HT-29 (cell line): ENCODE measurements around the genes C4orf36 and MEPE.

- RAMPAGE, long total RNA = no peak
Measured at GRCh38 chr4:85931111-85931563, 428.7 kb downstream of the MAPK10 start.

GRCh38 chr4:86892290-86892909 is at the start of gene C4orf36:
TSS of gene C4orf36 (minus strand) at chr4:86892422.
- RAMPAGE, long total RNA = no peak

DNA sequence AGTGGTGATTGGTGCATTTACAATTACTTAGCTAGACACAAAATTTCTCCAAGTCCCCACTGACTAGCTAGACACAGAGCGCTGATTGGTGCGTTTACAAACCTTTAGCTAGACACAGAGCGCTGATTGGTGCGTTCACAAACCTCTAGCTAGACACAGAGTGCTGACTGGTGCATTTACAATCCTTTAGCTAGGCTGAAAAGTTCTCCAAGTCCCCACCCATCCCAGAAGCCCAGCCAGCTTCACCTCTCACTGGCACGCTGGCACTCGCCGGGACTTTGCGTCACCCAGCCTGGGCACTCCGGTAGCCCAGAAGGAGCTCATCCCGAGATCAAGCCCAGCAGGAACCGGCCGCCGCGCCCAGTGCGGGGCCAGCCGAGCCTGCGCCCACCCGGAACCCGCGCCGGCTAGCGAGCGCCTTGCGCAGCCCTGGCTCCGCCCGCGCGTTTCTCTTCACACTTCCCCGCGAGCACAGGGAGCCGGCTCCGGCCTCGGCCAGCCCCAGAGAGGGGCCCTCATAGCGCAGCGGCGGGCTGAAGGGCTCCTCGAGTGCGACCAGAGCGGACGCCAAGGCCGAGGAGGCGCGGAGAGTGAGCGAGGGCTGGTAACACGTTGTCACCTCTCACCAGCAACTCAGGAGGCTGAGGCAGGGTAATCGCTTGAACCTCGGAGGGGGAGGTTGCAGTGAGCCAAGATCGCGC is 11.8 kb upstream of the C4orf36 start:
- RAMPAGE, long total RNA = no peak

DNA sequence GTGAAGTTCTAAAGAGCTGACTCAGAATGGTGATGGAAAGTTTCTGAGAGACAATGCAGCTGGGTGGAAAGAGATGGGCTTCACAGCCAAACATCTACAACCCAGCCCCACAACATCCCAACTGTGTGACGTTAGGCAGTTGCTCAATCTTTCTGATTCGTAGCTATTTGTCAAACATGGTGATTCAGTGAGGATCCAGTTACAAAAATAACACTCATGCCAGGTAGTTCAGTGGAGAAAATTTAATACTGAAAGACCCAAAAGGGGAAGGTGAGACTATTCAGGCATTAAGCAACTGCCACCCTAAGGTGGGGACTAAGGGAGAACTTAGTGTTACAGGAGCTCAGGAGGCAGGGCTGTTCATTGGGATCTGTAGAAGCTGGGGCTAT is 6.9 kb upstream of the AFF1 start:
- RAMPAGE, long total RNA = no peak

GRCh38 chr4:86961412-86962061 is 26.7 kb downstream of the AFF1 start:
- RAMPAGE, long total RNA = no peak

DNA sequence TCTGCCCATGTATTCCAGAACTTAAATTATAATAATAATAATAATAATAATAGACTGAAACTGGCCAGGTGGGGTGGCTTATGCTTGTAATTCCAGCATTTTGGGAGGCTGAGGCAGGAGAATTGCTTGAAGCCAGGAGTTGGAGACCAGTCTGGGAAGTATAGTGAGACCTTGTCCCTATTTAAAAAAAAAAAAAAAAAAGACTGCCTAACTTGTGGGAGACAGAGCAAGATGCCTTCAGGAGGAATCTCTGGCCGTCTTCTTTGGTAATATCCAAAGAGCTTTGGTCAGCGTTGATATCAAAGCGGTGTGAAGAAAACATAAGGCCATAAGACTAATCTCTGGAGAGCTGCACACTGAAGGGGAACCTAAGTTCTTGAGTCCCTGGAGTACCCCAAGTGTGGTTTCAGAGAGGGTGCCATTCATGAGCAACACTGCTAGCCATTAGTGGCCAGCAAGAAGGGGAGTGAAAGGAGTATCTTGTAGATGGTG is 55.4 kb downstream of the AFF1 start:
- RAMPAGE, long total RNA = no peak

DNA sequence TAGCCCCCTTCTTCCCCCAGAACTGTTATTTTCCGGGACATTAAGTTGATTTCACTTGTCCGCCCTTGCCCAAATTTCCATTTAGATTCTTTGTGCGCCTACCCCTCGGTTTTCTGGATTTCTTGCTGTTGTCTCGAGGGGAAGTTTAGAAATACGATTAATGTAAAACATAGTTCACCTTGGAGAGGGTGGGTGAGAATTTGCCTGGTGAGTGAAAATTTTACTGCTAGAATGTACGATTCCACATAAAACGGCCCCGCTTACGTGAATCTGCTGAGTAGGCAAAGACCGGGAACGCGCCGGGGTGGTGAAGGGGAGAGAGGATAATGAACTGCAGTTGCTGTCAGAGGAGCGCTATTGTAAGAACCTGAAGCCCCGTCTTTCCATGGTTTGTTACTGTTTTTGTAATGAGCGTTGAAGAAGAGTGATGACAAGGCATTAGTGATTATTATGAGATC is 72.9 kb downstream of the AFF1 start:
- RAMPAGE, long total RNA = no peak

DNA sequence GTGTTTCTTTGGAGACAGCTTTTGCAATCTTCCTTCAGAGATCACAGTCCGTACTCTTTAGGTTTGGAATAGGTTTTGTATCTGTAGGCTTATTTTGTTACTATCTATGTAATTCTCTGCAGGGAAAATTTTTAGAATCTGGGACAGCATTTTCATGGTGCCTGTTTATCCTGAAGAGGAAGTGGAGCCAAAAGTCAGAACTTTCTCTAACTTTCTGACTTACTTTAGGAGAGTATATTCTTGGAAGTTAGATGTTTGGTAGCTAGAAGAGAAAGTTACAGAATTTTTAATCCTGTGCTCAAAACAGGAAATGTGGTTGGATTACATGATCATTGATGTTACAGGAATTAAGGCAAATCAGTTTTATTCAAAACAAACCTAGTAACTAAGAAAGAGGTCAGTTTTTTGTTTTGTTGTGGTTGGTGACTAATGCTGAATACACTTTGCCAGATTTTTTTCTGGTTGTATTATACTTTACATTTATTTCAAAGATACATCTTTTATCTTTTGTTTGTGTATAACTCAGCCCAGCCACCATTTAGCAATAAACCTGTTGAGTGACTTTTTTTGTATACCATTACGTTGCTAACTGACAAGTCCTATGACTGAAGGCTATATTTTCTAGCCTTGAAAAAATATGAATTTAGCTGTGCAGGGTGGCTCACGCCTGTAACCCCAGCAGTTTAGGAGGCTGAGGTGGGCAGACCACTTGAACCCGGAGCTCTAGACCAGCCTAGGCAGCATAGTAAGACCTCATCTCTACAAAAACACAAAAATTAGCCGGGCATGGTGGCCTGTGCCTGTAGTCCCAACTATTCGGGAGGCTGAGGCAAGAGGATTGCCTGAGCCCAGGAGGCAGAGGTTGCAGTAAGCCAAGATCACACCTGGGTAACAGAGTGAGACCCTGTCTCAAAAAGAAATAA is 116.7 kb downstream of the KLHL8 start:
- RAMPAGE, long total RNA = no peak

- RAMPAGE, long total RNA = no peak
Measured at GRCh38 chr4:87121664-87122151, 98.7 kb downstream of the KLHL8 start.

DNA sequence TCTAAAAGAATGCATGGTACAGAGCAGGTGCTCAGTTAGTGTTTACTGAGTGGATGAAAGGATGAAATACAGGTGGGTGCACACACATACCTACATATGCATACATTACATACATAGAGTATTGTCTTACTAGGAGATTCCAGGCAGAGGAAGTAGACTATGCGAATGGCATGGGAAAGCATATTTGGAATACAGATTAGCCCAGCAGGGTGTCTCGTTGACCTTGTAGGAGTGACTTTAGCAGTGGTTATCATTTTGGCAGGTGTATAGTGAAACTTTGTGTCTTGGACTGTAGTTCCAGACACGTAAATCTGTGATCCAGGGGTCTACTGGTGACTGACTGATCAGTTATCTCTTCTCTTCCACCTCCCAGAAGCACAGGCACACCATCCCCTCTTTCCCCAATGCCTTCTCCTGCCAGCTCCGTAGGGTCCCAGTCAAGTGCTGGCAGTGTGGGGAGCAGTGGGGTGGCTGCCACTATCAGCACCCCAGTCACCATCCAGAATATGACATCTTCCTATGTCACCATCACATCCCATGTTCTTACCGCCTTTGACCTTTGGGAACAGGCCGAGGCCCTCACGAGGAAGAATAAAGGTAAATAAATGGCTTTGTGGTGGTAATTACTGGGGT is 86.2 kb downstream of the KLHL8 start:
- RAMPAGE, long total RNA = no peak

- RAMPAGE, long total RNA = no peak
Measured at GRCh38 chr4:87391648-87391979, 626 bp upstream of the HSD17B11 start.

- RAMPAGE, long total RNA = no peak
Measured at GRCh38 chr4:87526001-87526355, 3.2 kb downstream of the SPARCL1 start.

GRCh38 chr4:87718037-87718670 is 68.1 kb downstream of the DMP1 start:
- RAMPAGE, long total RNA = no peak

DNA sequence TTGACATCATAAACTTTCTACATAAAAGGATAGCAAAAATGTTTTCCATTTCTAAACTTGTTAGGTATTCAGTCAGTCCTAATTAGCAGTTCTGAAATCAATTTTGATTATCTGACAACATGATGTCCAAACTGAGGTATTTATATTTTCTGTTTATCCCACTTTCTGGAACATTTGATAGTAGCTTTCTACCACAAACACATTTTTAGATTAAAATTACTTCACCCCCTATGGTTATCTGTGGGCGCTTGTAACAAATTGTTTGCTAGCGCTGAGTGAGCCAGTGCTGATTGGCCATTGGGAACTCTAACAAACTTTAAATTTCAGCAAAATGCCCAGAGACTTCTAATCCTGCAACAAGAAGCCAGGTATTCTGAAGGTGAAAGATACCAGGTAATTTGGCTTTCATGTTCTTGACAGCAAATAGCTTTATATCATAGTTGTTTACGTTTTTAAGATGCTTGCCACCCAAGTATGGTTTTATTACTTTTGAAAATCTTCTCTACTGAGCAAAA is at the start of gene MEPE:
Gene MEPE (plus strand): TSS at position 348 of the 515 bp plus-strand sequence.
- RAMPAGE, long total RNA = no peak

GRCh38 chr4:88007820-88008678 is 614 bp downstream of the PKD2 start:
- RAMPAGE, long total RNA = no peak

DNA sequence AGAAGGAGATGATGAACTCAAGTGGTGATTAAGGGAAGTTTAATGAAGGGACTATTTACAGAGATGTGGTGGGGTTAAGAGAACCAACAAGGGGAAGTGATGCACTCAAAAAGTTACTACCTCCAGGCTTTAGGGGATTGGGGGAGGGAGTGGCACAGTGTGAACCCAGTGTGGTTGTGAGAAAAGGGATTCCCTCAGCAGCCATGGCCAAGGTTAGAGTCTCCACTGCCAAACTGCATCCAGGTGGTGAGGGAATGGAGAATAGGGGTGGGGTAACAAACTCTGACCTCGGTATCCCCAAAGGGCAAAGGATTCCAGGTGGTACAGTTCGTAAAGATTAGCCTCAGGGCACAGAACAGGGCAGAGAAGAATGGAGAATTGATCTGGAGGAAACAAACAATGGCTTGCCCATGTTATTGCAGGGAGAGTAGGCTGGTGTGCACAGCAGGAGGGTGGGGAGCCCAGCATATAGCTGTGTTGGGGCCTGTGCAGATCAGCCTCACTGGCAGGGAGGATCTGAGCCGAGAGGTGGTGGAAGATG is 28.0 kb downstream of the PKD2 start:
- RAMPAGE, long total RNA = no peak

- RAMPAGE, long total RNA = no peak
Measured at GRCh38 chr4:88062755-88063134, 55.3 kb downstream of the PKD2 start.

- RAMPAGE, long total RNA = no peak
Measured at GRCh38 chr4:88110791-88111219, 47.6 kb downstream of the ABCG2 start.

DNA sequence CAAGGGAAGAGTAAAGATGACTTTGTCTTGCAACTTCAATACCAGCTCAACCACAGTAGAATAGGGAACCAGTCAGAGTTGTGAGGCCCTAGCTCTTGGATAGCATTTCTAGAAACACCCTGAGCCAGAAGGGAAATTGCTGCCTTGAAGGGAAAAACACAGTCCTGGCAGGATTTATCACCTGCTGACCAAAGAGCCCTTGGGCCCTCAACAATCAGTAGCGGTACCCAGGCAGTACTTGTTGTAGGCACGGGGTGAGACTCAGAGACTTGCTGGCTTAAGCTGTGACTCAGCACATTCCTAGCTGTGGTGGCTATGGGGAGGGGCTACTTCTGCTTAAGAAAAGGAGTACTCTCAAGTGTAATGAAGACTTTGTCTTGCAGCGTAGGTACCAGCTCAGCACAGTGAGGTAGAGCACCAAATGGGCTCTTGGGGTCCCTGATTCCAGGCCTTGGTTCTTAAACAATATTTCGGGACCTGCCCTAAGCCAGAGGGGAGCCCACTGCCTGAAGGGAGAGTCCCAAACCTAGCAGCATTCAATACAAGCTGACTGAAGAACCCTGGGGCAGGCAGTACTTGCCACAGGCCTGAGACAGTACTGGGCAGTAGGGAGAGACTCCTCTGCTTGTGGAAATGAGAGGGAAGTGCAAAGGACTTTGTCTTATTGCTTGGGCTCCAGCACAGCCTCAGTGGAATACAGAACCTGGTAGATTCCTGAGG is 19.9 kb upstream of the ABCG2 start:
- RAMPAGE, long total RNA = no peak

- RAMPAGE, long total RNA = no peak
Measured at GRCh38 chr4:88290841-88291409, 6.6 kb upstream of the PPM1K start.